ENCODE data around the gene SH3RF1.

DNA sequence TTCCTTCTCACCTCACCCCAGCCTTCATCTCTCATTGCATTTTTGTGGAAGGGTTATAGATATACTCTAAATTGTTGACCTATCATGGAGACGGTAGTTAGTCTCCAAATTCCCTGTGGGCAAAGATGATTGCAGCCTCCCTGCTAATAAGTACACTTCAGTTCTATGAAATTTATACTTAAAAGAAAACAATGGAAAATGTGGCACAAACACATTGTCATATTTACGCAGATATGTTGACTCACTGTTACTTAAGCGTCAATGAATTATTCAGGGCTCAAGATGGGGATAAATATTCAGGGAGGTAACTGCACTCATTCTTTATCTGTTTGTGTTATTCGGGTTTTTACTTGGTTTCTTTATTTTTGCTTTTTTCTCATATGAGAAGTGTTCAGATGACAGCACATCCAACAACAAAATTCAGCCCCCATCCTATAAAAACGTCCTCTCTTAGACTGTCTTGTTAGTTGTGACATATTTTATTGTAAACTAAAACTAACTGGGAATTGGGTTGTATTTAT lies 44.1 kb downstream of the PALLD start:
- PRO-cap, result no peak
- RAMPAGE, long total RNA, 4 experiments, result no peak in any of the 4 experiments

DNA sequence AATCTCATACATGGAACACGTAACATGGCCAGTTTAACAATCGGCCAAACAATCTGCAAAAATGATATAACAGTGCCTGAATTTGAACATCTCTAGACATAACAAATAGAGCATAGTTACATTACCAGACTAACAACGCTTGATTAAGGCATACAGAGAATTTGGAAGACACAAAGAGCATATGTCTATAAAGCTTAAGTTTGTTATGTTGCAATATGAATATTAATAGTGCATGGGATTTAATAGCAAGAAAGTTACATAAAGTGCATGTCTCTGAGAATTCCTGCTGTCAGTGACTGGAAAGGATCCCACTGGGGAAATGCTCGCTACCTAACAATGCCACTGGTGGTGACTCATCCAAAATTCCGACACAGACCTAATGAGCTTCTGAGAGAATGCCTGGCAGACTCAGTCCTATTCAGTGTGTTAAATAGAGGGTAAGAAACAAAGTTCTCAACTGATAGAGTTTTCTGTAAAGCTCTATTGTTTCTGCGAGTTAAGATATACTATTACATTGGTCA lies 107.6 kb downstream of the PALLD start:
- PRO-cap, result no peak
- RAMPAGE, long total RNA, 4 experiments, result no peak in any of the 4 experiments

- PRO-cap, result no peak
- RAMPAGE, long total RNA, 4 experiments, result no peak in any of the 4 experiments
Measured at GRCh38 chr4:168711146-168711711, 214.4 kb downstream of the PALLD start.

DNA sequence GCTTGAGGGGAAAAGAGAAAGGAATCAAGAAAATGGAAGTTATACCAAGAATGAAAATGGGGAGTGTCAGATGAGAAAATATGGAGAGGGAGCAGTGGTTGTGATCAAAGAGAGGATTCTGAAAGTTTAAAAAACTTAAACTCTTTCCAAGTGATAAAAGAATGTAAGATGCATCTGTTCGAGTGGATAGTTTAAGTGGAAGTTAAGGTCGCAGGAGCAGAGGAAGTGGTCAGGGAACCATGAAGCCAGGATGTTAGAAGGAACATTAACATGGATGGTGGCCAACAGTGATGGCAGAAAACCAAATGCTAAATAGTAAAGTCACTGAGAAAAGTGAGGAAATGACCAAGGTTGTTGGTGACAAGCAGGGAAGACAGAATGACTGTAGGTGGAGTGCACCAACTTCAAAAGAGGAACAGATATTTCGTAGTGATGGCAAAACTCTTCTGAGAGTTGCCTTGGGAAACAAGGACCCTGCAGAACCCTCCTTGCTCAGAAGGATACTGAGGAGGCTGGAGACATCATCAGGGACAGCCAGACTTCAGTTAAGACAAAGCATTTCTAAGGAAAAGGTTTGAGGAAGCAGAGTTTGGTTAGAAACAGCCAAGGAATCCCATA lies 226.1 kb downstream of the PALLD start:
- PRO-cap, result no peak
- RAMPAGE, long total RNA, 4 experiments, result no peak in any of the 4 experiments

GRCh38 chr4:168803122-168803556 lies 206.9 kb downstream of the CBR4 start:
- PRO-cap, result no peak
- RAMPAGE, long total RNA, 4 experiments, result no peak in any of the 4 experiments

DNA sequence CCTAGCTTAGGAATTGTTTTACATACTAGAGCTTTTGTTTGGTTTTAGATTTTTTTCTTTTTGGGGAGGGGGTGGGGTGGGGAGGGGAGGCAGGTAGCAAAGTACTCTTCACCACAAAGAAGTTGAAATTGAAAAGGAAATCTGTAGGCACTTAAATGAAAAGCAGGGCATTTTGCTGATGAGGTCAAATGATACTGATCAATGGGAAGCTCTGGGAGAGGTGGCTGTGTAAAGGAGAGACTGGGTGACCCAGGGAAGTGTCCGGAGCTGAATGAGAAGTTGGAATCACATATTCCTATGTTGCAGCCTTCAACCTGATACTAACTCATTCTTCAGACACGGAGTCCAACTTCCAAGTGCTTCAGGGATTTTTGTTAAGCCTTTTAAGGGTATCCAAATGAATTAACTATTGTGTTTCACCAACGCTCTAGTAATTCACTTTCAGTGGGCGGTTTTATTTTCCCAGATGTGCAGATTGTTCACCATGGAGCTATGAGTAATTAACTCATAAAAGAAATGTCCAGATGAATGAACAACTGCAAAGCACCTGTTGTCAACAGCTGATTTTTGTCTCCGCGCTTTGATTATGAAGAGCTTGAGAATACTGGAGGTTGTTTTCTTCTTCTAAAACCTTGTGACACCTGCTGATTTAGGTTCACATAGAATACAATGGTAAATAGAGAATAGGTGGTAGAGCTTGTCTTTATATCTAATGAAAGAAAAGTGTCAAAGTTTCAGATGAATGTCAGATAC lies 187.7 kb downstream of the CBR4 start:
- PRO-cap, result no peak
- RAMPAGE, long total RNA, 4 experiments, result no peak in any of the 4 experiments

DNA sequence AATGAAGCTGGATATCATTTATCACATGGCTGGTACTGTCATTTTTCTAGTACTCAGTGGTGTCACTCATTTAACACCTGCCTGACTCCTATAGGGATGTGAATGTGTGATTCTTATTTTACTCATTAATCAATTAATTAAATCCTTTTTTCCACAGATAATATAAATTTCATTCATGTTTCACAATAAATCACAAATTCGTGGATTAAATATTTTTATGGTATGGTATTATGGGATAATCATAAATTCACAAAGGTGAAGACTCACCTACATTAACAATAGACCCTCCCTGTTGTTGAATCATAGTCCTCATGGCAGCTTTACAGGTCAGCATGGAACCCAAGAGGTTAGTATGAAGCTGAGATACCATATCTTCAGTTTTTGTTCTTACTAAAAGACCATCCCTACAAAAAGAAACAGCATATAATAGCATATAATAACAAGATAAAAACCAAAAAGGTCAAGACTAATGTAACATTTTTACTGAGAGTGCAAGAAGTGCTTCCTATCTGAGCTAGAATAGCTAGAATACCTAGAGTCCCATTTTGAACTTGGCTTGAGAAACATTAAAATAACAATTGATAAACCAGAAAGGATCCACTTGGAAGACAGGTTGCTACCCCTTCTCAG lies 3.5 kb downstream of the CBR4 start:
- PRO-cap, result no peak
- RAMPAGE, long total RNA, 4 experiments, result no peak in any of the 4 experiments

- PRO-cap, result no peak
- RAMPAGE, long total RNA, 4 experiments, result no peak in any of the 4 experiments
Measured at GRCh38 chr4:169079714-169080899, 70.1 kb upstream of the CBR4 start.

DNA sequence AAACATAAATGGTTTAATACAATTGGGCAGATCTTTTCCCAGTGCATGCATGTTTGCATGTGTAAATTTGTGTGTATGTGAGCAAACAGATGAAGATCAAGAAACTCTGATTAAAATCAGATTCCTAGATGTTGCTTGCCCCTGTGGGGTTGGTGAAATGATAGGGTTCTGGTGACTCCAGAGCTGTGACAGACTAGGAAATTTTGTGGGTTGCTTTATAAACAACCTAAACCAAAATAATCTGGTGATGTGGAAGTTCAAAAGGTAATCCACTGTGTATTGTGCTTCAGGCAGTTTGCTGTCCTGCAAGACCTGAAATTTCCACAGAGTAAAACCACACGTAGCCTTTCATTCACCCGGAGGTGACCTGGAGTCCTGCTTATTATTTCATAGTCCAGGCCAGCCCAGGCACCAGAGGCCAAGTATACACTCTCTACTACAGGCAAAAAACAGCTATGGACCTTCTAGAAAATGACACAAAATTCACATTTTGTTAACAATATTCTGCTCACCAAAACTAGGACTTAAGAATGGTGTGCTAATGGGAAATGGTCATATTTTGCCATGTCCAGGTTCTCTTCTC lies 114.6 kb upstream of the CBR4 start:
- PRO-cap, result no peak
- RAMPAGE, long total RNA, 4 experiments, result no peak in any of the 4 experiments

DNA sequence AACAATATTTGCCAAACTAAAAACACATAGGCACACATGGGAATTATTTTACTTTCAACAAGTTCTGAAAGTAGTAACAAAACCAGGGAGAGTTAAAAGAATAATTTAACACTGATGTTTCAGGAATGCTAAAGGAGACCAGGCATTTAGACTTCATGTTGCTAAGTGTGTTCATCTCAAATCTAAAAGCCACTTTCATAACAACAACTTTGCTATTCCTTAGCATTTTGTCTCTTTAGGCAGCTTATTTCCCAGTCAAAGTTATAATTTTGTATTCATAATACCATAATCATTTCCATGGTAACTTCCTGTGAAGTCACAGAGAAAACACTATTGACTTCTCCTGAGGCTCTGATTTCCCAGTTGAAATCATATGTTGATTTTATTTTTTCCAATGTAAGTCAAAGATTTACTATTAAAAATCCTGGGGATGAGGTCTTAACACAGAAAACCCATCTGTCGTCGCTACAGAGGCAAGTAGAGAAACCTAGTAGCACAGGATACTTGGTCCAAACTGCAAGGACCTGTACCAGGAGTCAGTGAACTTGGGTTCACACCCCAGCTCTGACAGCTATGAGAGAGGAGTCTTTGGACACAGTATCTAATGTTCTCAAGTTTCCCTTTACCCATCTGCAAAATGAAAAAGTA lies 69.2 kb downstream of the SH3RF1 start:
- PRO-cap, result no peak
- RAMPAGE, long total RNA, 4 experiments, result no peak in any of the 4 experiments

GRCh38 chr4:169225338-169226008 lies 45.3 kb downstream of the SH3RF1 start:
- PRO-cap, result no peak
- RAMPAGE, long total RNA, 4 experiments, result no peak in any of the 4 experiments

DNA sequence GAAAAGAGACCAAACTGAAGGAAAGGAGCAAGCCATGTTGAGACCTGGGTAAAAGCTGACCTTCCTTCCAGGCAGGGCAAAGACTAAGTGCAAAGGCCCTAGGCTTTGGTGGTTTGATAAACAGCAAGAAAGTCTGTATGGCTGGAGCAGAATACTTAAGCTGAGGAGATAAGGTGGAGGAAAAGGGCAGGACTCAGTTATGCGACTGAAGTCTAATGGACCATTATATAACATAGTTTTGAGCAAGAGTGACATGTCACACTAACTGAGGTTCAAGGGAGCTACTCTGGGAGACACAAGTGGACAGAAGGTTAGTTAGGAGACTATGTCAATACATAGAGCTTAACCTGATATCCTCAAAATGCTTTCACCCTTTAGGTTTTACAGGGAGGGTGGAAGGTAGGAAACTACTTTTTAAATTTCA lies 19.9 kb downstream of the SH3RF1 start:
- PRO-cap, result no peak
- RAMPAGE, long total RNA, 4 experiments, result no peak in any of the 4 experiments

DNA sequence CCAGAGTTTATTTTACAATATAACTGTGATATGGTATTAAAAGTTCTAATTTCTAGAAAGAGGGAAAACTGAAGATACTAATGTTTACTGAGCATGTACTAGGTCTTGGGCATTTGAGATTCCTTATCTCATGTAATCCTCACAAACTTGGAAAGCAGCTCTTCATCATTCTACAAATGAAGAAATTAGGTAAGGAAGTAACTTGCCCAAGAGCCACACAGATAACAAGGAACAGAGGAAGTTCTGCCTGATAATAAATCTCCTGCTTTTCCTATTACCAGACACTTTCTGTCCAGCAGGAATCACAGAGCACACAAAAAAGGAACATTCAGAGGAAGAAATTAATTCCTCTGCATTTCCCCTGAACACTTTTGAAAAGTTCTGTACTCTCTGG lies 13.9 kb downstream of the SH3RF1 start:
- PRO-cap, result no peak
- RAMPAGE, long total RNA, 4 experiments, result no peak in any of the 4 experiments

GRCh38 chr4:169270725-169271459 lies at the start of gene SH3RF1:
Gene SH3RF1 (minus strand): TSS chr4:169270956.
- PRO-cap, result bidirectional peak, plus-strand start at chr4:169271303, minus-strand start at chr4:169270950
- RAMPAGE, long total RNA, 4 experiments, result start-site peak on the minus strand in 3 of 4 experiments, at chr4:169270947-169271072 at its widest, 67 to 102 reads per replicate

GRCh38 chr4:169271460-169271853 lies 701 bp upstream of the SH3RF1 start:
- PRO-cap, result no peak
- RAMPAGE, long total RNA, 4 experiments, result no peak in any of the 4 experiments

DNA sequence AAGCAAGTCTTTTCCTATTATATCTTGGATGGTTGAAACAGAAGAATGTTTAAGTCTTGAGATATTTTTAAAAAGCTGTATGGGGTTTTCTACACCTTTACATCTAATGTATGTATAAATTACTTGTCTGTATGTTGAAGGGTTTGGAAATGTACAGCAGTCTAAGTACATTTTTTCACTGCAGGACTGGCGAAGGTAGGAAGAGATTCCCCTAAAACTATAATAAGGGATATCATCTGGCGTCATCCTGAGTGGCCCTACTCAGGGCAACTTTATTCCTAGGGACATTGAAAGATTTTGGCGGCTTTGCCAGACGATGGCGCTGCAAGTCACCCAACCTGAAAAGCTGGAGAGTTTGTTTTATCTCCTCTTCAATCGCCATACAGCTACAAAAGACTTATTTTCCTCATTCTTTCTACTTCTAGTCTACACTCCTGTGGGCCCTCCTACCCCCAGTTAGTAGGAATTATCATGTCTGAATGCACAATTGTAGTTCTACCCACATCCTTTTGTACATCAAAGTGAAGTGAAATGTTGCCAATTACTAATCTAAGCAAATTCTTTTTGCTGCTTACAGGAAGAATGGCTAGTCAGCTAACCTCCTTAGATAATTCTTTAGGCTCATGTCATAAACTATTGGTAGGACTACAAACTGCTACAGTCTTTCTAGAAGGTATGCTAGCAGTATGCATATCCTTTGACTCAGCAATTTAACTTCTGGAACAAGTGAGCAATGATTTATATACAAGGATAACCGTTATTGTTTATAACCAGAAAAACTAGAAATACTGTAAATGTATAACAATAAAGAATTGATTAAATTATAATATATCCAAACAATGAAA lies 842 bp upstream of the NEK1 start:
- PRO-cap, result no peak
- RAMPAGE, long total RNA, 4 experiments, result no peak in any of the 4 experiments

DNA sequence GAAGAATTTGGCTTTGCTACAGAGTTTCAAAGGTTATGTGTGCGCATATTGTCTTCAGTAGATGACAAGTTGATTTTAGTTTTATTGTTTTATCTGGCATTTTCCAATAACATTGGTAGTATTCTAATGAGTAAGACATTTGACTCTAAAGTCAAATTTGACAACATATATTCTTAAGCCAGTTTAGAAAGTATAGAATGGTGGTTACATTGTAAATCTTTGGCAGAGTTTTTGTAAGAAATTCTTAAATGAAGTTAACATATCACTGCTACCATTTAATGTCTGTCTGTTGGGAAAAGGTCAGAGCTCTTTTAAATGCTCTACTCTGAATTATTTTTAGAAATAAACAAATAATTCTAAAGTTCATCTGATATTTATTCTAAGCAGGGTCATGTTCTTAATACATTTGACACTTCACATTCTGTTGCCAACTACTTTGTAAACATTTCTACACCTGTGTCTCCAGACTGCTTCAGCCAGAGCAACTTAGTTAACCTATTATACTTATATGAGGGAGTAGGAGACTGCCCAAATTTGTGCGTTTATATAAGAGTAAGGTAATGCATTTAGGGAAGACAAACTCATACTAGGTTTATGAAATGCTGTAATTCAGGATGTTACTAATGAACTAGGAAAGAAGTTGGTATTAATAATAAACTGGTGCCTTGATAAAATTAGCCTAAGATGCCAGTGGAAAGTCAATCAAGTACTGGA lies 30.1 kb downstream of the CLCN3 start:
- PRO-cap, result no peak
- RAMPAGE, long total RNA, 4 experiments, result no peak in any of the 4 experiments

- PRO-cap, result no peak
- RAMPAGE, long total RNA, 4 experiments, result no peak in any of the 4 experiments
Measured at GRCh38 chr4:169774265-169775515, 16.9 kb upstream of the HPF1 start.

DNA sequence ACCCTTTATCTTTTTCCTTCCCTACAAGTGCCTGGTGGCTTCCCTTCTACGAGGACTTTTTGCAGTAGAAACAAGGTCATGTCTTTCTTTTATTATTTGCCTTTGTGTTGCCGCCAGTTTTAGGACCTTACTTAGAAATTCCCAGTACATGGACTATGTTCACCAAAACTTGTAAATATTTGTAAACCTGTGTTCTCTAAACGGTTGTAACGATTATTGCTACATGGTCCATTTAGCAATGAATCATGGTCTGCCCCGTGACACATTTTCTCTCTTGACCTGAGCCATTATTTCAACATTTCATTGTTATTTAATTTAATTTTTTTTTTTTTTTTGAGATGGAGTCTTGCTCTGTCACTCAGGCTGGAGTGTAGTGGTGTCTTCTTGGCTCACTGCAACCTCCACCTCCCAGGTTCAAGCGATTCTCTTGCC lies 110.6 kb downstream of the MFAP3L start:
- PRO-cap, result no peak
- RAMPAGE, long total RNA, 4 experiments, result no peak in any of the 4 experiments

GRCh38 chr4:171020858-171021091 lies 792.4 kb upstream of the GALNTL6 start:
- PRO-cap, result no peak
- RAMPAGE, long total RNA, 4 experiments, result no peak in any of the 4 experiments

Measured in sigmoid colon (tissue), 4 donors.